ENCODE measurements around the gene CERS2.

DNA sequence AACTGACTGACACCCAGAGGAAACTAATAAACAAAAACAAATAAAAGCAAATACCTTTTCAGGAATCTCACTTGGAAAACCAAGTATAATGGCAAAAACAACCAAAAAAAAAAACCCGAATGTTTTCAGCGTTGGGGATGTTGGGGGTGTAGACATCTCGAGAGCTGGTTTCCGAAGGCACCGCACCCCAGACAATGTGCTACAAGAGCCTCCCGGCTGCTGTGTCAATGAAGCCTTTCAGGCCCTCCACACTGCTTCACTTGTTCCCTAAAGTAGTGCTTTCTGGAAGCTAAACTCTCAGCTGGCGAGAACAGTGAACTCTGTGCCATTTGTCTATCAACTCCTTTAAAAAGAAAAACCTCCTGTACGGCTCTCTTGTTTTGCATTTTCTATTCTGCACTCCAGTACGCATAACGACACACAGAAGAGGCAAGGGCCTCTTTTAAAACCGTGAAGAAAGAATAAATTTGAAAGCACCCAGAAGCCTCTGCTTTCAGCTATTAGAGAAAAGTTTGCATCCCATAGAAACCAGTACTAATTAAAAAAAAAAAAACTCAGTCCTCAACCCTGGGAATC is 32.6 kb downstream of the PLEKHO1 start:
- PRO-cap: no peak
- RRBS: no CpG with 5 or more reads among the region's 11 CpGs

GRCh38 chr1:150230528-150230786 is 5.5 kb downstream of the ANP32E start:
- PRO-cap: no peak
- RRBS: no CpG with 5 or more reads among the region's 1 CpG

DNA sequence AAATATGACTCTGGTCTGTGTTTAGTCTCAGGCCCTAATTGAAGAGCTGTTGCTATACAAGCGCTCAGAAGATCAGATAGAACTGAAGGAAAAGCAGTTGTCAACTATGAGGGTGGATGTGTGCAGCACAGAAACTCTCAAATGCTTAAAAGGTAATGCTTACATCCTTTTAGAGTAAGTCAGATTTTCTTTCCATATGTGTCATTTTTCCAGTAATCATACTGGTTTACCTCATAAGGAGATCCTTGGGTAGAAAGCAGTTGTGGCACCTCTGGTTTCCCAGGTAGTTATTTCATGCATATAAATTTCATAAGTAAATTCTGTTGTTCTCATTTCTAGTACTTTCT is 43.0 kb upstream of the TARS2 start:
- PRO-cap: no peak
- RRBS: no CpG with 5 or more reads among the region's 1 CpG

DNA sequence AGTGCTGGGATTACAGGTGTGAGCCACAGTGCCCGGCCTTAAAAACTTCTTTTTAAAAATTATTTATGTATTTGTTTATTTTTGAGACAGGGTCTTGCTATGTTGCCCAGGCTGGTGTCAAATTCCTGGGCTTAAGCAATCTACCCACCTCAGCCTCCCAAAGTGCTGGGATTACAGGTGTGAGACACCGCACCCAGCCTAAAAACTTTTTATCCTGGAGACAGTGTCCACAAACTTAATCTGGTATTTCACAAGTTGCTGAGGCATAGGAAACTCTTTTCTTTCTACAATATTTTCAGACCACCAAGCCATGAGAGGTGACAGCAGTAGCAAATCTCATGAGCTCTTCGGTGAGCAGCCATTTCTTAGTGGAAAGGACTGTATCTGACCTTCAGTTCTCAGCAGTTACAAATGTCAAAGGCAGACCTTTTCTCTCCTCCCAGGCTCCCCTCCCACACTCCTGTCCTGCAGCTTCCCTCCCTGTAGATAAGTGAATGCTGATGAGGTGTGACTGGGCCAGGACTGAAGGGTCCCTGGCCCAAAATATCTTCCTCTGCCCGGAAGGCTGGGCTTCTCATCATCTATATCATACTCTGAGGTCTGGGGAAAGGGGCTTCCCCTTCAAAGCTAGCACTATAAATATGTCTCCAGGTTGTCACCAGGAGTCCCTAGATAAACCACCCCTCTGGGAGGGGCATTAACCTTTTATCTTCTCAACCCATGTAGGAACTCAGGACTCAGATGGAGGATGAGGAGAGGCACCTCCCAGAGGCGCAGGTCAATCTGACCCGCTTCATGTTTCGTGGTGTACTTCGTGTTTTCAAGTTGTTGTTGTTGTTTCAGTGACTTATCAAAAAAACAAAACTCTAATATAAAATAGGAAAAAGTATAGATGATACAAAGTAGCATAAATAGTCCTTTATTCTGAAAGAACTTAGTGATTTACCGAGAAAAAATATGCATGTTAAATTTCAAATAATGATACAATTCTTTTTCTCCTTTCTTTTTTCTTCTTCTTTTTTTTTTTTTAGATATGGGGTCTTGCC is 3.7 kb upstream of the ADAMTSL4 start:
- PRO-cap: no peak
- RRBS: no CpG with 5 or more reads among the region's 9 CpGs

- PRO-cap: unidirectional peak, minus-strand start at chr1:150556401
- RRBS: 92% methylated on average over 3 of the region's 19 CpGs
Measured at GRCh38 chr1:150555754-150556550, 6.7 kb downstream of the ADAMTSL4 start.

GRCh38 chr1:150559620-150560416 is 10.6 kb downstream of the ADAMTSL4 start:
- PRO-cap: no peak
- RRBS: 20% methylated on average over 4 of the region's 19 CpGs

GRCh38 chr1:150560718-150560935 is 11.4 kb downstream of the ADAMTSL4 start:
- PRO-cap: no peak
- RRBS: no CpG with 5 or more reads among the region's 2 CpGs

DNA sequence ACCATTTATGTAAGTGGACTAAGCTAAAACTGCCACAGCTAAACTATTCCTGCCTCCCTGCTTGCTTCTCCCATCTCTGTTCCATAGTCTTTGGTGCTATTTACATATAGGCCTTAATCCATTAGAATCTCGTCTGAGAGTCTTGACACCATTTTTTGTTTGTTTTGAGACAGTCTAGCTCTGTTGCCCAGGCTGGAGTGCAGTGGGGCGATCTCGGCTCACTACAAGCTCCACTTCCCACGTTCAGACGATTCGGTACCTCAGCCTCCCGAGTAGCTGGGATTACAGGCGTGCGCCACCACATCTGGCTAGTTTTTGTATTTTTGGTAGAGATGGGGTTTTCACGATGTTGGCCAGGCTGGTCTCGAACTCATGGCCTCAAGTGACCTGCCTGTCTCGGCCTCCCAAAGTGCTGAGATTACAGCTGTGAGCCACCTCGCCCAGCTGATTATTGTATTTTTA is 832 bp upstream of the MCL1 start:
- PRO-cap: no peak
- RRBS: no CpG with 5 or more reads among the region's 13 CpGs

DNA sequence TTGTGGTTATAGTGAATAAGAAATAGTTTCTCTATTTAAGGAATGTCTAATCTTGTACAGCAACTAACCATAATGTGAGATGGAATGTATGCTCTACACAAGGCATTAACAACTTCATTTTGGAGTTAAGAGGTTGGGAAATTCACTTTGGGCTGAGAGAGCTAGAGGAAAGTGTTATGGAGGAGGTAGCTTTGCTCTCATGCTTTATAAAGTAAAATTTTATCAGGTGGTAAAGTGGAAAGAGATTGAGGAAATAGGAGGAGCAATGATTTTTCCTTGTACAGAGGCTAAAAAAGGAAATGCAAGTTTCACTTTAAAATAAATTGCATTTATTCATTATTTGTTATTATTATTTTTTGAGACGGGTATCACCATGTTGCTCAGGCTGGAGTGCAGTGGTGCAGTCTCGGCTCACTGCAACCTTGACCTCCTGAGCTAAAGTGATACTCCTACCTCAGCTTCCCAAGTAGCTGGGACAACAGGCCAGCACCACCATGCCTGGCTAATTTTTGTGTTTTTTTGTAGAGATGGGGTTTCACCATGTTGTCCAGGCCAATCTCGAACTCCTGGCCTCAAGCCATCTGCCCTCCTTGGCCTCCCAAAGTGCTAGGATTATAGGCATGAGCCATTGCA is 3.2 kb upstream of the MCL1 start:
- PRO-cap: no peak
- RRBS: no CpG with 5 or more reads among the region's 3 CpGs

DNA sequence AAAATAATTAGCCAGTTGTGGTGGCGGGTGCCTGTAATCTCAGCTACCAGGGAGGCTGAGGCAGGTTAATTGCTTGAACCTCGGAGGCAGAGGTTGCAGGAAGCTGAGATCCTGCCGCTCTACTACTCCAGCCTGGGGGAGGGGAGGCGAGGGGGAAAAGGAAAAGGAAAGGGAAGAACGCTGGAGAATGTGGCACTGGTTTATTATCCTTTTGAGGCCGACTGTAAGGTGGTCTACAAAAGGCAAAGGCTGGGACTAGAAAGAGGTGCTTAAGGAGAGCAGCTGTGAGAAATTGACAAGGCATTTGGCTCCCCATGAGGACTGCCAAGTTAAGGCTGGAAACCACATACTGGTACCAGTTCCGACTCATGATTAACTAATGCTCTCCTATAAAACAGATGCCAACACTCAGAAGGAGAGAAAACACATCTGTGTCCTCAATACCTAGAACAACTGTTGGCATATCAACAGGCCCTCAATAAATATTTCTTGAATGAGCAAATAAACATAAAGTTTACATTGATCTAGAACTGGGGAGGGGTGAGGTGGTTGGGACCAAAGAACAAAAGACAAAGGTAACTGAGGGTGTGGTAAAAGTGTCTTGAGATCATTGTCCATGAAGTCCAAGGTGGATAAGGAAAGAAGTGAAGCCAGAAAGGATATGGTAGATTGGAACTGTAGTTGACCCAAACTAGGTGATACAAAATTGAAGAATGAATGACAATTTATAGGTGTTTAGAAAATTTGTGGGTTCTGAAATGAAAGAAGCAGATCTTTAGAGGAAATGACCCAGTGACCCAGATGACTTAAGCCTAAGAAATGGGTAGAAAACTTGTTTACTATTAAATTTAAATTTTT is 16.7 kb upstream of the MCL1 start:
- PRO-cap: no peak
- RRBS: no CpG with 5 or more reads among the region's 7 CpGs

DNA sequence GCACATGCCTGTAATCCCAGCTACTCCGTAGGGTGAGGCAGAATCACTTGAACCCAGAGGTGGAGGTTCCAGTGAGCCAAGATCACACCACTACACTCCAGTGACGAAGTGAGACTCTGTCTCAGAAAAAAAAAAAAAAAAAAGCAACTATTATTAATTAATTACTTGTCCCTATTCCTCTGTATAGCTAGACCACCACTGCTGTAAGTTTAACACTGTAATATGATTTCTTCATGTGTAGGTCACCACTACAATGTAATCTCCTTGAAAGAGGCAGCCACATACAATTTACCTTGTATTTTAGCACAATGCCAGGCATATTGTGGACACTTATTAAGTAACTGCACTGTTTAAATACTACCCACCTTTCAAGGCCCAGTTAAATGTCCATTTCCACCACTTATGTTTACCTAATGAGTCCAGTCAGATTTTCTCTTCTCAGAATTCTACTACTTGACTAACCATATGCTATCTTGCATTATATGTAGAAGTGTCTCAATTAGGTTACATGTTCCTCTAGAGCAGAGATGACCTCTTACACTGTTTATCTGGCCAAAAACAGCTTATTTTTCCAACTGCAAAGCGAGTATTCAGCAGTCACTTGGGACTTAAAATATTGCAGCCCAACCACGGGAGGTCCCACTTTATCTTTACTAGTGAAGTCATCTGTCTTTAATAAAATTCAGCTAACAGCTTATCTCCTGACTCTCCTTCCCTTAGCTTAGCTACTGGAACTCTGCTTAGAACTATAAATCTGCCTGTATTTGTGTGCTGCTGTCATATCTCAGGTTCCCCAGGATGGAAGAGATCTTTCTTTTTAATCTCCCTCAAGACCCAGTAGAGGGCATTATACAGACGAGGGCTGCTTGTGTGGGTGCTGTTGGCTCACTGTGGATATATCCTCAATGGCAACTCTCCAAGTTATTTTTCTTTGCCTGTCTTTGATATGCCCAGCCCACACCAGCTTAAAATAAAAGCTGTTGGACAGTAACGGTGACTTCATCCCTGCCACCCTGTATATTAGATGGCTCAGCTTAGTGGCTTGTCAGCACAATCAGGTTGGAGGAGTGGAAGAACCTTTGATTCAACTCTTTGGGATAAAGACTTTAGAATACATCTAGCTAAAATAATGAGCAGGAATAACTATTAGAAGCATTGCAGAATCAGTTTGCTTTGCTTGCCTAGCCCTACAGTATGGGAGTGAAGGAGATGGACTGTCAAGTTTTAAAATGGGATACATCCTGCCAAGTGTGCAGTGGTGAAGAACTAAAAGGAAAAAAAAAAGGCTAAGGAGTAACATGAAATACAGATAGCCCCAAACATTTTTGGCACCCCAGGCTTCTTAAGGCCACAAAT is 9.8 kb downstream of the ENSA start:
- PRO-cap: unidirectional peak, plus-strand start at position 1,048 of the sequence
- RRBS: no CpG with 5 or more reads among the region's 6 CpGs

DNA sequence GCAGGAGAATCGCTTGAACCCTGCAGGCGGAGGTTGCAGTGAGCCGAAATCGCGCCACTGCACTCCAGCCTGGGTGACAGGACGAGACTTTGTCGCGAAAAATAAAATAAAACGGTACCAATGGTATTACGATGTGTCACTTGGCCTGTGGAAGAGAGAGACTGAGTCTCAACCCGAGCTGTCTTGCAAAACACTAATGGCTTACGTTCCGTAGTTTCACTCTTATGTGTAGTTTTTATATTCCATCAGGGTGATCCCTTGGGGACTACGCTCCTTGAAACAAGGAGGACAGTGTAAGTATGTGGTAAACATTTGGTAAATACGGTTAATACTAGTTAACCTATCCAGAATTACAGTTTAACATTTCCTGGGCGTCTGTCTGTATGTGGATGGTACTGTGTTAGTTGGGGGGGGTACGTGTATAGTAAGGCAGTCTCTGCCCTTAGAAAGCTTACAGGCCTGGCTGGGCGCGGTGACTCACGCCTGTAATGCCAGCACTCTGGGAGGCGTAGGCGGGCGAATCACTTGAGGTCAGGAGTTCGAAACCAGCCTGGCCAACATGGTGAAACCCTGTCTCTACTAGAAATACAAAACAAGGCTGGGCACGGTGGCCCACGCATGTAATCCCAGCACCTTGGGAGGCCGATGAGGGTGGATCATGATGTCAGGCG is 933 bp upstream of the ENSA start:
- PRO-cap: no peak
- RRBS: no CpG with 5 or more reads among the region's 28 CpGs

- PRO-cap: no peak
- RRBS: no CpG with 5 or more reads among the region's 3 CpGs
Measured at GRCh38 chr1:150841706-150842054, 33.6 kb upstream of the CTSK start.

DNA sequence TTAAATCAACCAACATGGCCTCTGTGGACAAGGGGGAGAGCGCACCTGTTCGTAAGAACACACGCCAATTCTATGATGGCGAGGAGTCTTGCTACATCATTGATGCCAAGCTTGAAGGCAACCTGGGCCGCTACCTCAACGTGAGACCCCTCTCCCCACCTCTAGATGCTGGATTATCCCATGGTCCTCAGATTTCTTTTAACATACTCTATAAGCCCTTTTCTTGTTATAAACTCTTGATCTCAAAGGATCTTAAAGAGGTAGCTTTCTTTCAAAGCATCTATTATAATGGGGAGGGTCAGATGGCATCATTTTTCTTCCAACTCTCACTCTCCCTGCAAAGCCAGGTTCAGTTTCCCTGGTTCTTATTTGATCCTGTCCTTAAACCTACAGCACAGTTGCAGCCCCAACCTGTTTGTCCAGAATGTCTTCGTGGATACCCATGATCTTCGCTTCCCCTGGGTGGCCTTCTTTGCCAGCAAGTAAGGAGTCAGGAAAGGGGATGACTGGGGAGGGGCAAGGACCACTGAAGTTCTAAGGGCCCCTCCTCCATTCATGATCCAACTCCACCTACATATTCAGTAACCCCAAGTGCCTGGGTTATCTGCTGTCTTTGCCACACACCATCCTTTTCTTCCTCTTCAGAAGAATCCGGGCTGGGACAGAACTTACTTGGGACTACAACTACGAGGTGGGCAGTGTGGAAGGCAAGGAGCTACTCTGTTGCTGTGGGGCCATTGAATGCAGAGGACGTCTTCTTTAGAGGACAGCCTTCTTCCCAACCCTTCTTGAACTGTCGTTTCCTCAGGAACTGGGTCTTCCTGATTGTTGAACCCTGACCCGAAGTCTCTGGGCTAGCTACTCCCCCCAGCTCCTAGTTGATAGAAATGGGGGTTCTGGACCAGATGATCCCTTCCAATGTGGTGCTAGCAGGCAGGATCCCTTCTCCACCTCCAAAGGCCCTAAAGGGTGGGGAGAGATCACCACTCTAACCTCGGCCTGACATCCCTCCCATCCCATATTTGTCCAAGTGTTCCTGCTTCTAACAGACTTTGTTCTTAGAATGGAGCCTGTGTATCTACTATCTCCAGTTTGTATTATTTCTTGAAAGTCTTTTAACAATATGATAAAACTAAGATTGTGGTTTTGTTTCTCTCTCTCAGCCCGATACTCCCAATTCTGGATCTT is 10.6 kb downstream of the CERS2 start:
- PRO-cap: no peak
- RRBS: no CpG with 5 or more reads among the region's 15 CpGs

GRCh38 chr1:150965035-150965769 is 9.4 kb downstream of the CERS2 start:
- PRO-cap: no peak
- RRBS: no CpG with 5 or more reads among the region's 5 CpGs

DNA sequence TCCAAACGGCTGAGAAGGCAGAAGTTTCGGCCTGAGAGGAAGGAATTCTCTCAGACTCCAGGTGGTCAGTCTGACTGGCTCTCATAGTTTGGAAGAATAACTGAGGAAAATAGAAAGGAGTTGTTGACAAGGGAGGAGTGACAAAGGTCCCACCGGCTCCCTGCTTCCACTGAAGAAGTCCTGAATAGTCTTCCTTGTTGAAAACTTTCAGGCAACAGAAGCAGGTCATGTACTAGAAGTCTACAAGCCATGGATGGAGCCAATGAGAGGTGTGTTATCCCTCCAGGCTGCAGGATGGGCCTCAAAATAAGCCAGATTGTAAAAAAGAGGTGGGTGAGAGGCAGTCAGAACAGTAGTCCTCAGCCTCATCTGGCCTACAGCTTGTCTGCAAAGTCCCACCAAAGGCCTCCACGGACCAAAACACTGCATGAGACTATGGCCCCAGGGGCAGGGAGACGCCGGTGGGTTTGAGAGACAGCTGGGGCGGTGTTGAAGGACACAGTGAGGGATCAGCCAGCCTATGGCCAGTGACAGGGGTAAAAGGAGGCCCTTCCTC is 1.7 kb downstream of the CERS2 start:
- PRO-cap: no peak
- RRBS: 0% methylated on average over 1 of the region's 7 CpGs

GRCh38 chr1:150974570-150975425 is at the start of gene CERS2:
Gene CERS2, minus strand, starts transcription at chr1:150974835.
- PRO-cap: bidirectional peak, plus-strand start at chr1:150974953, minus-strand start at chr1:150974728
- RRBS: 2% methylated on average over 55 of the region's 101 CpGs

GRCh38 chr1:150998779-150999678 is 7.7 kb downstream of the MINDY1 start:
- PRO-cap: no peak
- RRBS: no CpG with 5 or more reads among the region's 19 CpGs

DNA sequence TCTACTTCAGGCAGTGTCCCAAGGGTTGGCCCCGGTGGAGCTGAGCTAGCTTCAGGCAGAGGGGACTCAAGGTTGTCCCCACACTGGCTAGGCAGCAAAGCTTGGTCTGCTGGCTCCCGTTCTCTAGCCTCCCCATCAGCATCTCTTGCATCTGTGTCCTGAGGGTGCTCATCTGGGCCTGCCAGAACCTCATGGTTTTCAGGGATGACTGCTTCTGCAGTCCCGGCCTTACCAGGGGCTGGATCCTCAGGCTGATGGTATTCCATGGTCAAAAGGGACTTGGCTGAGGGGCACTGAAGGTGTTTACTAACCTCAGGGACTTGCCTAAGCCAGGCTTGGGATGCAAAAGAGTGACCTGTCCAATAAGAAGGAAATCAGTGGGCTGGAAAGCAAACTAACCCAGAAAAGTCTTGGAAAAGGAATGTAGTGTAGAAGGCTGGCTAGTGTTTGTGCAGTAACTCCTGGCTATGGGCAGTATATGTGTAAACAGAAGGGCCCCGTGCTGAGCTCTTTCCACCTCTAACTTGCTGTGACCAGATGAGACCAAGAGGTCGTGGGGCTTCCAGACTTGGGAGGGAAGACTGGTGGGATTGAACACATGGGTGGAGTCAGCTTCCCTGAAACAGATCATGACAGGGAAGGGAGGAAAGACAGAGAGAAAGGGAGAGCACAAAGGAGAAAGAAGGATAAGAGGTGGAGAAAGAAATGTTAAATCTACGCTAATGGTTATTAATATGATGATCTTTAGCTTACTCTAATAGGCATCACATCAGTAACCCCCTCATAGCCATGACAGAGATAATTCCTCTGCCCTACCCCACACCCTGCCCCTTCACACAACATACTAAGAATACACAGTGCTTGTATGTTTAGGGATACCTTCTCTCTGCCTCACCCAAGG is 4.1 kb downstream of the MINDY1 start:
- PRO-cap: no peak
- RRBS: no CpG with 5 or more reads among the region's 6 CpGs

DNA sequence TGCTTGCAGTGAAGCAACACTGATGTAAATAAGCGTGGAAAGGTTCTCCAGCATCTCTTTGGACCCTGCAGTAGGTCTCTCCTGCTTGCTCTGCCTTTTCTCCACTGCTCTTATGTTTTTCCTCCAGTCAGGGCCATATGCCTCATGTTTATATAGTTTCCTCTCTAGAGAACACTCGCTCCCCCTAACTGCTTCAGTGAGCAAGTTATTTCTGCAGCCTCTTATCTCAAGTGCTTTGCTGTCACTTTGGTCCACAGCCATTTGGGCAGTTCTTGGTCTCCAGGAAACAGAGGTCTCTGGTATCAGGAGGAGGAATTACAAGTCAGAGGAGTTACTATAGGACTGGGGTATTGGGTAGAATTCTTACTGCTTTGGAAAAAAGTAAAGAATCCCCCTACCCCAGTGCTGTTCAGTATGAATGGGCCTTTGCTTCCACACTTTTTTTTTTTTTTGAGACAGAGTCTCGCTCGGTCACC is 5.3 kb downstream of the PRUNE1 start:
- PRO-cap: no peak
- RRBS: no CpG with 5 or more reads among the region's 4 CpGs